Psoas muscle (tissue), 2 donors: ENCODE data around the genes TSPAN1, UQCRH, KNCN and TAL1.

DNA sequence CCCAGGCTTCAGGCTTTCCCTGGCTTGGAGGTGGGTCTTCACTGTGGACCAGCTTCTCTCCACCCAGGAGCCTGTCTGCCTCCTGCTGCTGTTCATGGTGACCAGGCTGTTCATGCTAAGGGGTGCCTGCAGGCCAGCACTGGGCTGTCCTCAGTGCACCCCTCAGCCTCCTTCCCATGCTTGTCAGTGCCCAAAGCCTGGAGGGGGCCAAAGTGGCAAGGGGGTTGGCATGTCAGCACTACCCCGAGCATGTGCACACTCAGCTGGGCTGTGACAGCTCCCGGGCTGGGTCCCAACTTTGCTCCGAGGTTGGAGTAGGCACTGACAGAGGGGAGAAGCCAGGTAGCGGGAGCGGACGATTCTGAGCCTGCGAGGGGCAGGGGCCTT, 118.9 kb downstream of the MAST2 start:
- PRO-cap, 2 experiments: no peak in any of the 2 experiments

- PRO-cap, 2 experiments: no peak in any of the 2 experiments
Measured at GRCh38 chr1:45973392-45974256, 158.8 kb downstream of the PIK3R3 start.

DNA sequence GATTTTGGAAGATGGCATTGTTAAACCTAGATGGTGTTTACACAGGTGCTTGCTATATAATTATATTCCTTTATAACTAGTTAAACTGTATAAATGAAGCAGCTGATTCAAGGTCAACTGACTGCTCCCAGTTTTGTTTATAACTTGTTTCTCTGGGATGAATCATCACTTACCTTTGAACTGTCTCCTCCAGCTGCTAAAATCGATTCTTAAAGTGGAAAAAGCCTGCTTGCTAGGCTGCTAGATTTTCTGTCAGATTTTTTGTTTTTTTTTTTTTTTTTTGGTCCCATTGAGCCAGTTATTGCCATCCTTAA, 153.3 kb downstream of the PIK3R3 start:
- PRO-cap, 2 experiments: no peak in any of the 2 experiments

GRCh38 chr1:46039354-46040191, 92.9 kb downstream of the PIK3R3 start:
- PRO-cap, 2 experiments: no peak in any of the 2 experiments

DNA sequence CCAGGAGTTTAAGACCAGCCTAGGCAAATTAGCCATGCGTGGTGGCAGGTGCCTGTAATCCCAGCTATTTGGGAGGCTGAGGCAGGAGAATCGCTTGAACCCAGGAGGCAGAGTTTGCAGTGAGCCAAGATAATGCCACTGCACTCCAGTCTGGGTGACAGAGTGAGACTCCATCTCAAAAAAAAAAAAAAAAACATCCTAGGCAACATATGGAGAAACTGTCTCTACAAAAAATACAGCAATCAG, 38.8 kb downstream of the PIK3R3 start:
- PRO-cap, 2 experiments: no peak in any of the 2 experiments

DNA sequence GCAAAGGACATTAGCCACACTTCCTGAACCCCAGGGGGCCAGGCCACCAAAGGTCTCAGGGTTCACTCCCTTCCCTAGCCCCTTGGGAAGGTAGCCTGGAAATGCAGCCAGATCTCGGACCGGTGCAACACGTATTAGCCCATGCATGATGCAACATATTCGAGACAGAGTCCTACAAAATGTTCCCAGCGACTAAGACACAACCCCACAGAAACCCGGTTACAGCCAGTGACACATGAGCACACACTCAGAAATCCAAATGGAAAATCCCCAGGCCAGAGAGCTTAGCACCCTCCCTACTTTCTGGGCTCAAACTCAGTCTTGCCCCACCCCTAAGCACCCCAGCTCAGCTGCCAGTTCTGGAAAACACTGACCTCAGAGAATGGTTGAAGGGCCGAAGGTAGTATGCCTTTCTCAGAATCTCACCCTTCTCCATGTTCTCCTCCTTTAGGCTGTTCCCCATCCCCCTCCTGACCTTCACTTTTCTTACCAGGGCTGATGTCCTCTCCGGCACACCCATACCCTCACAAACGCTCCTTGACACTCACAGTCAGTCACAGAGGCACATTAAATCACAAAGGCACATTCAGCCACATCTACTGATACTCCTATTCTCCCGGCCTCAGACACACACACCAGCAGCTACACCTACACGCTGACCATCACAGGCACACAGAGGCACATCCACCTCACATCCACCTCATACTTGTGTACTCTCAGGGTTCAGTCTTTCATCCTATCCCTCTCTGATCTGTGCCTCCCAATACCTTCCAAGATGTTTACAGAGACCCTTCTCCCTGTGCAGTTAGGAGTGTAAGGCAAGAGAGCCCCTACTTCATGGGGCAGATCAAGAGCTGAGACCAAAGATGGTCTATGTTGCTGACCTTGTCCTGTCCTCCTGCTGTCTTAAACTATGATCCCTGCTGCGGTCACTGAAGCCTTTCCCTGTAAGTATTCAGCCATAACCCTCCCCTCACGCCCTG, at the start of gene TSPAN1:
Gene TSPAN1 (plus strand): TSS at position 625 of the 983 bp plus-strand sequence.
- PRO-cap, 2 experiments: no peak in any of the 2 experiments

GRCh38 chr1:46205665-46206256, 2.6 kb downstream of the LURAP1 start:
- PRO-cap, 2 experiments: no peak in any of the 2 experiments

DNA sequence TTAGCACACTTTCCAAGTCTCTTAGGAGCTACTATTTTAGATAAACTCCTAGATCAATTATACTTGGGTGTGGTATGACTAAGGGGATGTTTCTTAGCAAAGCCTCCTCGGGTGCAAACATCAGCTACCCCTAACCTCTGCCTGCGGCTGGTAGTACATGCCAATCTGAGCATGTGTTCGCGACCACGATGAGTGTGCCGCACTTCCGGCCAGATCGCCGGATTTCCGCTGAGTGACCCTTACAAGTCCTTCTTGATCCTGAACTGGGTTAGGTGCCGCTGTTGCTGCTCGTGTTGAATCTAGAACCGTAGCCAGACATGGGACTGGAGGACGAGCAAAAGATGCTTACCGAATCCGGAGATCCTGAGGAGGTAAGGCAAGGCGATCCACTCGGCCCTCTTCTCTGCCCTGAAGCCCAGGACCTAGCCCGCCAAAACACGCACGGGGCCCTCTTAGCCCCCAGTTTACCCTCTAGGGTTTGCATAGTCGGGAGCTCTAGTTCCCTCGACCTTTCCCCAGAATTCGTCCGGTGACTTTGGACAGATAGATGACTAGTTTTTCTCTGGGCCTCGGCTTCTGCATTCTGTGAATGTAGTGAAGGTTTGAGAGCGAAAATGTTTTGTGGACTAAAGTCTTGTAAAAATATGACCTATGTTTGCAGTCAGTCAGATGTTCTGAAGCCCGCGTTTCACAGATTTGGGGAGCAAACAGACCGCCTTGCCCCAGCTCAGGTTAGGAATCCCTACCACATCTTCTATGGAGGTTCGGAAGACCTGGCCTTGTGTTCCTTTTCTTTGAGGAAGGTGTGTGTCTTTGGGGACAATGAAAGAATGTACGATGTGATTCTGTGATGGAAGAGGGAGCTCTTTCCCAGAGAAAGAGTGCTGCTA, at the start of gene UQCRH:
Gene UQCRH (plus strand): TSS at position 249 of the 890 bp plus-strand sequence.
- PRO-cap, 2 experiments: peak in 2 of 2 experiments; most common plus-strand start position 242 of the sequence (in 2)

DNA sequence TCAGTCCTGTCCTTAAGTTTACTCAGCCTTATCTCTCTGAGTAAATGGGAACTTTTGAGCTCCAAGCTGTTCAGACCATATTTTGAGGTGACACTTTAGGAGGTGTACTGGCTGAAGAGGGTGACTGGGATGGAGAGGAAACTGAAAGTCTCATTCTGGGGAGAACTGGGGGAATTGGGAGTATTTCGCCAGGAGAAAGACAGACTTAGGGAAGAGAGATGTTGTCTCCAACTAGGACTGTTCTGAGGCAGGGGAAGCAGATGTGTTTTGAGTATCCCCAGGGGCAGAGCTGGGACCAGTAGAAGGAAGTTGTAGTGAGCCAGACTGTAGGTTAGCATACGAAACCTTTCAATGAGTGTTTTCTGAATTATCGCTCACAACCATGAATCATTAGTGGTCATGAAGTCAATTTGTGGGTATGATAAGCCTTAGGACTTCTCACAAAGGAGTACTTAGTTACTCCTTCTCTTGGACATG, 24.1 kb upstream of the FAAH start:
- PRO-cap, 2 experiments: no peak in any of the 2 experiments

DNA sequence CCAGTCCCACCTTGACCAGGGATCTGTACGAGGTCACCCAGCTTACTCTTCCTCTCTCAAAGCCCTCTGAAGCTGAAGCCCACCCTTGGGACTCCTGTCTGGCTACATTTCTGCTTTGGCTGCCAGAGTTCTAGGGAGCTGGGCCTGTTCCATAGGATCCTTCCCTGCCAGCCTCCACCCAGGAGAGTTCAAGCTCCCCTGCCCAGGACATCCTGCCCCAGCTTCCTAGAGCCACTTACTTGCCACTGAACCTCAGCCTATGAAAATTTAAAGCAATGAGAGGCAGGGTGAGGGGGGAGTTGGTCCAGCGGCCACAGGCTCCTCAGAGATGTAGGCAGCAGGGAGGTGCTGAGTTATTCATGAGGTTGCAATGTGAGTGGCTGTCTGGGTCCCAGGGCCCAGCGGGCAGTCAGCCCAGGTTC, at the start of gene KNCN:
Gene KNCN (minus strand): TSS at position 240 of the 422 bp plus-strand sequence.
- PRO-cap, 2 experiments: no peak in any of the 2 experiments

DNA sequence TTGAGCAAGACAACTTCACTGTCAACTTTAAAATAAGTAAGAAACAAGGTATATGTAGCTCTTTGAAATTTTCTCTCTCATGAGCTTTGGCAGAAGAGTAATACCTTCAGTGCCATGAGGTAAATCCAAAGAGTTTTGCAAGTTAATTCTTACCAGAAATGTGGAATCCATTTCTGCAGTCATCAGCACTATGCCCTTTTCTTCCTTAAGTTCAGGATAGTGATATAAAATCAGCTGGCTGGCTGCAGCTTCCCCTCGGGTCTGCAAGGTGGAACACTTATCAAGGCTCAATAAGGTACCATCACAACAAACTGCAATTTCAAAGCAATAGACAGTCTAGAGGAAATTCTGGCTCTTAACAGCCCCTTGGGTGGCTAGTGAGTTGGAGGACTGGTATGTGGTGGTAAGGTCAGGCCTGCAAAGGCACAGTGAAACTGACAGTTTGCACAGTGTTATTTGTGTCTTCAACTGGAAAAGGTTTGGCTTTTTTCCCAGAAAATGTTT, 25.1 kb downstream of the ATPAF1 start:
- PRO-cap, 2 experiments: no peak in any of the 2 experiments

GRCh38 chr1:46665565-46666366, 2.4 kb downstream of the ATPAF1 start:
- PRO-cap, 2 experiments: no peak in any of the 2 experiments

DNA sequence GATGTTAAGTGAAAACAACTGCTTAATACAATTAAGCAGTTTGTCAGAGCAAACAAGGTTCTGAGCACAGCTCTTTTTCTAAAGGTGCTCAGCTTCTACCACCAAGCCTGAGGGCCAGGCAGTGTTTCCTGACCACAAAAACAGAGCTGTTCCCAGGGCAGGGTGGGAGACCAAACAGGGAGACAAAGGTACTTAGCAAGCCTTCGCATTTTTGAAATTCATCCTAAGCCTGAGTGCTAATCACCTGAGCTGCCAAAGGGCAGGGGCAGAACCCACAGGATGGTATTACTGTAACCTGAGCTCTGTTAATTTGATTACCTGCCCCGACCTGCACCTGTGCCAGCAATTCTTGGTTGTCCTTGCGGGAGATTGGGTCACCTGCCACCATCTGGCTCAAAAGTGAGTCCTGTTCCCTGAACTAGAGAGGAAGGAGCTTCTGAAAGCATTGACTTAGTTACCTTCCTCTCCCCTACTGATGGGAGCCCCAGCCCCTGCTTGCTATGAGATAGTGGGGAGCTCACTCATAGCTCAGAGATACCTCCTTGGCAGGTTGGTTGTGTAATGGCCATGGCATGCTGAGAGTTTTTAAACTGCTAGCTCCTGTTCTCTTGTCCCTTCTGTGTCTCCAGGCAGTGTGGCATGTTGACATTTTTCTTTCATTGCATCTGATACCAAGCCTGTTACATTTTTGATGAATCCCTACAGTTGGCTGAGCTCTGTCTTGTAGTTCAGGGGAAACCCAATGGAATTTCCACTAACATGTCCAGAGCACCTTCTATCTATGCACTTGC, 38.8 kb upstream of the EFCAB14 start:
- PRO-cap, 2 experiments: no peak in any of the 2 experiments

GRCh38 chr1:46804069-46804794, 5.4 kb downstream of the CYP4B1 start:
- PRO-cap, 2 experiments: no peak in any of the 2 experiments

DNA sequence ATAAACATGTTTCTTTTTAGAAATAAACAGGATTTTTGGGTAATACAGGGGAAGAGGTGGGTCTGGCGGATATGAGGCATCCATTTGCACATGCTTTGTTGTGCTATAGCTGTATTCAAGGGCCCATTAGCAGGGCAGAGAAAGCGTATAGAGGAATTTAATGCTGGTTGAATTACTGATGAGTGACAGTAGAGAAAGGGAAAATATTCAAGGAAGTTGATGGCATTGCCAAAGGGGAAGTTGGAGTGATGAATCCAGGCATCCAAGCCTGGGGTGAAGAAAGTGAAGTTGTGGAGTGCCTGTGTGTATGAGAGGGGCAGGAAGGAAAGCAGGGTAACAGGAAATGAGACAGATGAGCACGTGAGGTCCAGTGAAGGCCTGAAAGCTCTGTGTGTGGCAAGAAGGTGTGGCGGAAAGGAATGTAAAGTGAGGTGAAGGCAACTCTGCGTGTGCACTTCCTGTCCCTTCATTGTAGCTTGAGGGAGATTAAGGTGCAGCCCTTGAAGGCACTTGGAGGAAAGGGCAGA, 58.6 kb downstream of the CYP4B1 start:
- PRO-cap, 2 experiments: no peak in any of the 2 experiments

DNA sequence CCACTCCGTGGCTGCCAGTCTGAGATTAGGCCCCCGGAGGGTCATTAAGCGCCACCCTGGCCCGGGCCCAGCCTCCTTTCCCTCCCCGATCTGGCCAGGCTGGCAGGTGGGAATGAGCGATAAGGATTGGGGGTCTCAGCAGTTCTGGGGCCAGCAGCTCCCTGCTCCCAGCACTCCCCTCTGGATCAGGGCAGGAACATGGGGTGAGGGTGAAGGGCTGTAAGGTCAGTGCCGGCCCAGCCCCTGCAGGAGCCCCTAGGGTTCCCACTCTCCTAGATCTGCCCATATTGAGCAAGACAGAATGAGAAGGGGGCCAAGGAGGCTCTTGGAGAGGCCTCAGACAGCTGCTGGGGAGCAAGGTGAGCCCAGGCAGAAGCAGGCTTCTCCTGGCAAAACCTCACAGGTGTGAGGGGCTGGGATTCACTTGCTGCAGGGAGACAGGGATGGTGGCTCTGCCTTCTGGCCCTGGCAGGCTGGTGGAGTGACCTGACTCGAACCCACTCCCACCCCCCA, 8.4 kb downstream of the PDZK1IP1 start:
- PRO-cap, 2 experiments: no peak in any of the 2 experiments

- PRO-cap, 2 experiments: no peak in any of the 2 experiments
Measured at GRCh38 chr1:47181855-47182308, 8.0 kb downstream of the PDZK1IP1 start.

DNA sequence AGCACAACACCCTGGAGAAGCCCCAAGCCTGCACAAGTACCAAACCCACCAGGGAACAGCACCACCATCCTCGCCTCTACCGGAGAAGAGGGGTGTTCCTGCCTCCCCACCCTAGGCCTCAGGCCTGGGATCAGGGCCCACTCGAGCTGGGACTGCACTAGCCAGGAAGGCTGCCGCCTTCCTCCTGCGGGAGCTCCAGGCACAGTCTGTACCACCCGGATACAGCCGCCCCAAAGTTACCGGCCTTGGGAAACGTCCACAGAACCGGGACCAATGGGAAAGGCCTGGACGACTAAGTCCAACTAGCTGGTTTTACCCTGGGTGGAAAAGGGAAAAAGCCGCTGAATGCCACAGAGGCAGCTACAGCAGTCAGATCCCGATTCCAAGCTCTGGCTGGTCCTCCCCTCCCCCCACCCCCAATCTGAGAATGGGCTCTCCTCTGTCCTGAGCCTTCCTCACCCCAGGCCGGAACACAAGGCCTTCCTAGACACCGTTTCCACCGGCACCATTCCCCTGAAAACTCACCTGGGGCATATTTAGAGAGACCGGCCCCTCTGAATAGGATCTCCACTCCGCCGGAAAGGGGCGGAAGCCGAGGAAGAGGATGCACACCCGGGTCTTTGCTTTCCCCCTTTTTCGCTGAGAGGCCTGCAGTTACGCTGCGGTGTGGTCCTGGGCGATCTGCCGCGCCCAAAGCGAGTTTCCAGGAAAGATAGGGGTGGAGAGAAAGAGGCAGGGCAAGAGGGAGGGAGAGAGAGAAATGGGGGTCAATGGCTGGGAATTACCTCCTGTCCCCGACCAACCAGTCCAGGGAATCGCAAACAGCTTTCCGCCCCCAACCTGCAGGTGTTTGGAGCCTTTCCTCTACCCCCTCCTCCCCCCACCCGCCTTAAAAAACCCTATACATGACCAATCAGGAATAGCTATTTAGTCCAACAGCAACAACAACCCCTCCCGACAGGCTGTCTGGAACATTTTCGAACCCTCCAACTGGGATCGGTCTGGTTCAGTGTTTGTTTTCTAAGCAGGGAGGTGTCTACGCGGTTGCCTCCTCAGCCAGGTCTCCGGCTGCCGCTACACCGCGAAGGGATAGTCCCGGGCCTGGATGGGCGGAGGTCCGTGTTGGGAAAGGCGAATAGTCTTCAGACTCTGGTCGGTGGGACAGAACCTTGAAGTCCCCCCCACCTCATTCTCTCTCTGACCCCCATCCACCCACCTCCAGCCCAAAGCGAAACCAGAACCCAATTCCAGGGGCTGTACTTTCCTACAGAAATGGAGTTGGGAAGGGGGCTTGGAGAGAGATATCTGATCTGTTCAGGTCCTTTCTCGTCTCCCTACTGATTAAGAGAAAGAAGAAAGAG, 2.9 kb downstream of the TAL1 start:
- PRO-cap, 2 experiments: peak in 2 of 2 experiments; most common plus-strand start position 344 of the sequence (in 2); most common minus-strand start position 208 of the sequence (in 2)

DNA sequence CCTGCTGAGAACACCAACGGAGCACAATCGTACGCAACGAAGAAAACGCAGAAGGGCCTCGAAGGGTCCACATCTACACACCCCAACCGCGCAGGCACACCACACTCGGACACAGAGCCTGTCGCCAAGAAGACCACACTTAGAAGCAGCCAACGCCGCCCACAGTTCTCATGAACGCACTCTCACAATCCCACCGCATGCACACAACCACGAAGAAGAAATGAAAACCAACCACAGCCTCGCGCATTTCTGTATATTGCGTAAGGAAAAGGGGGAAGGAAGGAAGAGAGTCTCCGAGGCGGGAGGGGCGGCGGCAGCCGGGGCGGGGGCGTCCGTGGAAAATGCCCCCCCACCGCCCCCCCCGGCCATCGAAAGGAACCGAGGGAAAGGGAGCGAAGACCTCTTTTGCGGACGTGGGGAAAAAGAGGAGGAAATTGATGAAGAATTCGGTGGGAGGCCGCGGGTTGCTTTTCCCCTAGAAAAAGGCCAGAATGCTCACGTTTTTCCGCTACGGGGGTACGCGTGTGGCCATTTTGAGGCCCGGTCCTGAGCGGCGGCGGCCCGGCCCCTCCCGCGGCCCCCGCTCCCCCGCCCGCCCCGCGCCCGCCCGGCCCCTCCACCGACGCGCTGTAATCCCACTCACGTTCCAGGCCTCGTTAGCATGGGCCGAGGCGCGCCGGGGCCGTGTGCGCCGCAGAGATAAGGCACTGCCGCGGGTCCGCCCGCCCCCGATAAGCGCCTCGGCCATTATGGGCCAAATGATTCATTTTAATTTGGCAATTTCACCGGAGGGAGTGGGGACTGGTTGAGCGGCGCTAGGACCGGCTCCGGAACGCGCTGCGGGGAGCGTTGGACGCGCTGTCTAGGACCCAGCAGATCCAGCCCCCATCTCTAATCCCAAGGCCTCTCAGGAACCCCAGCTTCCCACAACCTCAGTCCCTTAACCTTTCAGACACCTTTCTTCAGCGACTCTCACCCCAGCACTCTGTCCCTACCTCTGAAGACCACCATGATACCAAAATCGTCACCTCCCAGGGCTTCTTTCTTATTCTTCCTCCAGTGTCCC, at the start of gene TAL1:
Gene TAL1 (minus strand): TSS at position 558 of the 1,066 bp plus-strand sequence.
- PRO-cap, 2 experiments: peak in 2 of 2 experiments; most common plus-strand start position 284 of the sequence (in 1); most common minus-strand start position 221 of the sequence (in 2)

GRCh38 chr1:47241384-47241936, 9.4 kb upstream of the TAL1 start:
- PRO-cap, 2 experiments: no peak in any of the 2 experiments